Prostate gland (tissue), 2 donors: ENCODE measurements around the genes GSTM5 and PROK1.

DNA sequence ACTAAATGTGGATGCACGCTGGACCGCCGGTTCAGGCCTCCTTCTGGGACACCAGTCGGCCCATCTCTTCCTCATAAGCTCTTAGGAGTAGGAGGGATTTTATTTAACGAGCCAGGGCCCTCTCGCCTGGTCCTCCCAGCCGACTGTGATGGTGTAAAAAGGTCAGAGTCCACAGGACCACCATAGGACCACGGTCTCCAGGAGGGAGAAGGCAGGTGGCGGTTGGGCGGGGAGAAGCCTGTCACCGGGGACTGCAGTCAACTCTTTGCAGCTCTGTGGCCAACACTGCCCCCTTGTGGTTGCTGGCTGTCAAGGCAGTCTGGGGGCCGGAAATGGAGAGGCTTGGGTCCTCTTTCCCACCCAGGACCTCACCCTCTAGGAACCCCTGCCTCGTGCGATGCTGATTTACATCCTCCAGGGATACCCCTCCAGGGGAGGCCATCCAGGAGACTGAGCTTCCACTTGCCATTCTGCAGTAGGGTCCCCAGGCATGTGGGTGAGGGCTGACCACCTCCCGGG lies 7.4 kb upstream of the GPR61 start:
- PRO-cap: no peak
- RAMPAGE, long total RNA, 2 experiments: no peak in any of the 2 experiments

GRCh38 chr1:109565272-109566307 lies 17.2 kb downstream of the GNAI3 start:
- PRO-cap: no peak
- RAMPAGE, long total RNA, 2 experiments: no peak in any of the 2 experiments

DNA sequence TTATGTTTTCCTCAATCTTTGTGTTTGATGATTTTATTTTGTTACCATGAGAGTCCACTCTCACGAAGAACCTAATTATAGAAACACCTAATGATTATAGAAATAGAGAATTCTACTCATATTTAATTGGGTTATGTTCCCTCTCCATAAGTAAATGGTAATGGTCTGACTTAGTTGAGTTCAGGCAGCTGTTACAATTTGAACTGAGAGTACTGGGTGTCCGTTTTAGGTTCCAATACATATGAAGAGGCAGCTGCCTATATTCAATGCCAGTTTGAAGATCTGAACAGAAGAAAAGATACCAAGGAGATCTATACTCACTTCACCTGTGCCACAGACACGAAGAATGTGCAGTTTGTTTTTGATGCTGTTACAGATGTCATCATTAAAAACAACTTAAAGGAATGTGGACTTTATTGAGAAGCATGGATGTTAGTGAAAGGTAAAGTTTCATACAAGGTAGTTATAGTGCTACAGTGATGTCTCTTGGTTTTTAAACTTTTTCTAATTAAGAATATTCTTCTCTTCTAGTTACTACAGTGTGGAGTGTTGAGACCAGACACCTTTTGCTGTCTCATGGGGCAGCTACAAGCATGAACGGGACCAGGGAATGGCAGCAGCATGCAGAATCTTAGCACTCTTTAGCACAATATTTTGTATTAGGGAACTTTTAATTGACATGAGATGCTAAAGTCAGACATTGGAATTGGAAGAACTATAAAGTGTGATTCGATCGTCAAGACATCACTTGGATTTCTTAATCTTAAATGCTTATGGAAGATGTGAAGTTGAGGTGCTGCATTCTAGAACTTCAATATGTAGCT lies 27.4 kb downstream of the GNAT2 start:
- PRO-cap: no peak
- RAMPAGE, long total RNA, 2 experiments: no peak in any of the 2 experiments

- PRO-cap: no peak
- RAMPAGE, long total RNA, 2 experiments: no peak in any of the 2 experiments
Observed at GRCh38 chr1:109602200-109602556, 17.2 kb downstream of the GNAT2 start.

DNA sequence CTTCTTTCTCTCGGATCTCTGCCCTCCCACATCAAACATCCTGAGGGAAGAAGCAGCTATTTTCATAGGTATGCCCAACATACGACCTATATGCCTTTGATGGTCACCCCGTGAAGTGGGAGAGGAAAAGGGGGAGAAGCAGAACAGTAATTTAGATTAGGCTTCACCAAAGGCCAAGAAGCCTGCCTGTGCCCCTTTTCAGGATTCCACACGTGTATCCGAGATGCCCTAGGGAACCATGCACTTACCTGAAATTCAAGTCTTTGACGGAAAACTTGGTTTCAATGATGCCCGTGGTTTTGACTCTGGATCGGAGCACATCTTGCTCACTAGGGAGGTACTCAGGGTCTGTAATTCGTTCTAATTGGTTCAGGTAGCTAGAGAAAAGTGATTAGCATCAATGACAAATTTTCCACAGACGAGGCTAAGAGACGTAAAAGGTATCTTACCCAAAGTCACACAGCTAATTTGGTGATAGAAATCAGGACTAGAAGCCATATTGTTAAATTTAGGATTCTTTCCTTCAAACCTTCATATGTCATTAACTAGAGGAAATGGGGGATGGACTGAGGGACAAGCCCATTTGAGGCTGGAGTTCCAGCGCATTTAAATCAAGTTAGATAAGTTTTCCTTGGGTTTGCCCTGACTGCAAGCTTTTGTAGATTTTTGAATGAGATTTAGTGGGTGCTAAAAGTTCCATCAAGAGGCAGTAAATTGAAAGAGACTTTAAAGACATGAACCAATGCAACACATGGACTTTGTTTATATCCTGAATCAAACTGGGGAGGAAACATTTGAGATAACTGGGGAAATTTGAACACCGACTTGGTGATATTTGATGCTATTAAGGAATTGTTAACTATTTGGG lies 13.1 kb downstream of the GNAT2 start:
- PRO-cap: no peak
- RAMPAGE, long total RNA, 2 experiments: no peak in any of the 2 experiments

DNA sequence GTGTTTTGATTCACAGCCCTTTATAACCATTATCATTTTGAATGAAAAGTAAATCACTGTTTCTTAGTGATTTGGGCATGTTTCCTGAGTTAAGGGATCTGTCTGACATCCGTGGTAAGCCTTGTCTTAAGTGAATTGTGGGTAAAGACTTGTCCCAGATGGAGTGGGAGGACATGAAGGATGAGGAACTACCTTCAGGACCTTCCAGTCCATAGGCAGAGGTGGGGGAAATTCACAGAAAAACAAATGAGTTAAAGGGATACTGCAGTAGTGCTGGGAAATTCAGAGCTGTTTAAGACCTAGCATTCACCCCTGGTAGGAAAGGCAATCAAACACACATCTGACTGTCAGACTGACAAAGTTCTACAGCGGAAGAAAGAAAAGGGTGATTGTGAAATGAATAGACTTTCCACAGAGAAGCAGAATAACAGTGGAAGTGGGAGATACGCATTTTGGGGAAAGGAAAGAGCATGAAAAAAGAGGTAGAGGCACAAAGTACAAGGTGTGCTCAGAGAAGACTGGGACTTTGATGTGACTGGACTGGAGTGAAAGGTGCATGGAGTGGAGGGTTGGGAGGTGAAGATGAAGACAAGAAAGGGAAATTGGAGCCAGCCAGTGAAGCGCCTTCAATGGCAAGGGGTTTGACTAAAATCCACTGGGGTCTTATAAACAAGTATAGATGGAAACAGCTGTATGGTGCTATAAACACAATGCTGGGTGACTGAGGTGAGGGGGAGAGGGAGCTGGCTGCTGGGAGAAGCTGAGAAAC lies 2.9 kb downstream of the GNAT2 start:
- PRO-cap: no peak
- RAMPAGE, long total RNA, 2 experiments: no peak in any of the 2 experiments

- PRO-cap: bidirectional peak, plus-strand start at chr1:109712285, minus-strand start at chr1:109712173
- RAMPAGE, long total RNA, 2 experiments: start-site peak on the plus strand in 1 of 2 experiments, at chr1:109712226-109712285 at its widest, 60 reads per replicate
Observed at GRCh38 chr1:109711919-109712904, at the start of gene GSTM5. Gene GSTM5 (plus strand): TSS chr1:109712251.

GRCh38 chr1:109766075-109766600 lies 2.4 kb upstream of the EPS8L3 start:
- PRO-cap: no peak
- RAMPAGE, long total RNA, 2 experiments: no peak in any of the 2 experiments

GRCh38 chr1:109793722-109794270 lies 30.1 kb upstream of the EPS8L3 start:
- PRO-cap: no peak
- RAMPAGE, long total RNA, 2 experiments: no peak in any of the 2 experiments

GRCh38 chr1:109864019-109864796 lies 46.4 kb upstream of the CSF1 start:
- PRO-cap: no peak
- RAMPAGE, long total RNA, 2 experiments: no peak in any of the 2 experiments

DNA sequence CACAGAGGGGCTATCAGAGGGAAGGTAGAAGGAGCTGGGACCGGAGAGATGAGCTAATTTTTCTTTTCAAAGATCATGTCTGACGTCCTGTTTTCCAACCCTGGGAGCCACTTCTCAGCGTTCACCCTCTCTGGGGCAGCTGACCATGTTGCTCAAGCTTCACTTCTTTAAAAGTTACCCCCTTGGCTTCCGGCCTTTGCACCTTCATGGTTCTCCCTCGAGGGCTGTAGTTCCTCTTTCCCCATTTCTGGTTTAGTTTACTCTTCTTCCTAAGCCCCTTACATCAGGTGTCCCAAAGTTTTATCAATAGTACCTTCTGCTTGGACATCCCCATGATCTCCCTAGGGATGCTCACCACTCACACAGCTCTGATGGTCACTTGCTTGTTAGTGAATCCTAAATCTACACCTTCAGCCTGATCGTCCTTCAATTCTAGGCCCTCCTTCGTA lies 23.8 kb upstream of the CSF1 start:
- PRO-cap: no peak
- RAMPAGE, long total RNA, 2 experiments: no peak in any of the 2 experiments

- PRO-cap: no peak
- RAMPAGE, long total RNA, 2 experiments: no peak in any of the 2 experiments
Observed at GRCh38 chr1:109892372-109892860, 18.2 kb upstream of the CSF1 start.

DNA sequence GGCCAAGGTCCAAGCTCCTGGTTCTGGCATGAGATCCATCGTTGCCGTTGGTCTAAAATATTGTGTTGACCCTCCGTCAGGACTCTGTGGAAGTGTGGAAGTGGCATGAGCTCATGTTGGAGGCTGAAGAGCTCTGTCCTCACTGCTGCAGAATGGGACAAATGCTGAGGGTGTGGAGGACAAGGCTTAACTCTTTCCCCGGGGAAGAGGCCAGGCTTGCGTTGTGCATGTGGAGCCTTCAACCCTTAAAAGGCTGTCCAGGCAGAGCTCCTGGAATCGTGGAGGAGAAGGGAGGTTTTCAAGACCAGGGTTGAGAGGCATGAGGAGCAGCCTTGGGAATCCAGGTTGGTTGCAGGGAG lies 6.9 kb upstream of the AHCYL1 start:
- PRO-cap: no peak
- RAMPAGE, long total RNA, 2 experiments: no peak in any of the 2 experiments

DNA sequence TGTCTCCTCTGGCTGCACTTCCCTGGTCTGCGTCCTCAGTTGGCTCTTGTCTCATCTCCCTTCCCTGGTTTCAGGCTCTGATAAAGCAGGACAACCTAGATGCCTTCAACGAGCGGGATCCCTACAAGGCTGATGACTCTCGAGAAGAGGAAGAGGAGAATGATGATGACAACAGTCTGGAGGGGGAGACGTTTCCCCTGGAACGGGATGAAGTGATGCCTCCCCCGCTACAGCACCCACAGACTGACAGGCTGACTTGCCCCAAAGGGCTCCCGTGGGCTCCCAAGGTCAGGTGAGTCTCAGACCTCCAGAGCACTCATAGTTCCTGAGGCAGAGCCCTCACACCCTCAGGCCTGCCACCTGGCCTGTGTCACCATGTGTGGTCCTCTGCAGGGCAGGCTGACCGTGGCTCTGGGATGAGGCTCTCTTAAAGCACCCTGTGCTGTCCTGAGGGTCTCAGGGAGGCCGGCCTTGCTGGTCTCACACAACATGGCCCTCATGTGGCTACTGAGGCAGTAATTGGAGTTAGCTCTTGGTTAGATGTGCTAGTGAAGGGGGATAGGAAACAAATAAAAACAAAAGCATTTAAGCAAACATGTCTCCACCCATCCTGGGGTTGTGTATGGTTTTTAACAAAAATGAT lies 9.3 kb downstream of the STRIP1 start:
- PRO-cap: no peak
- RAMPAGE, long total RNA, 2 experiments: no peak in any of the 2 experiments

DNA sequence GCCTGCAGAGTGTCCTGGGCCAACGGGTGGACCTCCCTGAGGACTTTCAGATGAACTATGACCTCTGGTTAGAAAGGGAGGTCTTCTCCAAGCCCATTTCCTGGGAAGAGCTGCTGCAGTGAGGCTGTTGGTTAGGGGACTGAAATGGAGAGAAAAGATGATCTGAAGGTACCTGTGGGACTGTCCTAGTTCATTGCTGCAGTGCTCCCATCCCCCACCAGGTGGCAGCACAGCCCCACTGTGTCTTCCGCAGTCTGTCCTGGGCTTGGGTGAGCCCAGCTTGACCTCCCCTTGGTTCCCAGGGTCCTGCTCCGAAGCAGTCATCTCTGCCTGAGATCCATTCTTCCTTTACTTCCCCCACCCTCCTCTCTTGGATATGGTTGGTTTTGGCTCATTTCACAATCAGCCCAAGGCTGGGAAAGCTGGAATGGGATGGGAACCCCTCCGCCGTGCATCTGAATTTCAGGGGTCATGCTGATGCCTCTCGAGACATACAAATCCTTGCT lies 16.6 kb downstream of the ALX3 start:
- PRO-cap: no peak
- RAMPAGE, long total RNA, 2 experiments: no peak in any of the 2 experiments

DNA sequence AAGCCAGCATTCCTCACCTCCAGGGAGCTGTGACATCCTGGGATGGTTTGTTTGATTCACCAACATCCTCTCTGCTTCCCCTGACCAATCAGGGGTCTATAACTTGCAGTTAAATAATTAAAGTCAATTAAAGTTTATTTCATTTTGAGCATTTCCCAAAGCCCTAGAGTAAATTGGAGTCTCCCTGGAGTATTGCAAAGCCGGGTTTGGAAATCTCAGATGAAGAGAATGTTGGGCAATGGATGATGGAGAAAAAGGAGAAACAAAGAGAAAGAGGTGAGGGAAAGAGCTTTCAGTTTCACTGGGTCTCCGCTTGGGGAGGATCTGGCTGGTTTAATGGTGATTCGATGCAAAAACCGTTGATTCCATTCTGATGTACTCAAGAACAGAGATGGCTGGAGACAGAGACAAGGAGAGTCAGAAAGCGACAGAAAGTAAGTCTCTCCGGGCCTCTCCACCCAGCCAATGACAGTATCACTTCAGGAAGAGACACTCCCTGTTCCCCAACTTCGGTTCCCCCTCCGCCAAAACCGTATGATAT lies 12.8 kb upstream of the ALX3 start:
- PRO-cap: no peak
- RAMPAGE, long total RNA, 2 experiments: no peak in any of the 2 experiments

- PRO-cap: no peak
- RAMPAGE, long total RNA, 2 experiments: no peak in any of the 2 experiments
Observed at GRCh38 chr1:110188212-110188634, 21.9 kb upstream of the KCNC4 start.

- PRO-cap: no peak
- RAMPAGE, long total RNA, 2 experiments: no peak in any of the 2 experiments
Observed at GRCh38 chr1:110232000-110232577, 22.0 kb downstream of the KCNC4 start.

GRCh38 chr1:110383338-110384194 lies 7.3 kb downstream of the SLC16A4 start:
- PRO-cap: no peak
- RAMPAGE, long total RNA, 2 experiments: no peak in any of the 2 experiments

DNA sequence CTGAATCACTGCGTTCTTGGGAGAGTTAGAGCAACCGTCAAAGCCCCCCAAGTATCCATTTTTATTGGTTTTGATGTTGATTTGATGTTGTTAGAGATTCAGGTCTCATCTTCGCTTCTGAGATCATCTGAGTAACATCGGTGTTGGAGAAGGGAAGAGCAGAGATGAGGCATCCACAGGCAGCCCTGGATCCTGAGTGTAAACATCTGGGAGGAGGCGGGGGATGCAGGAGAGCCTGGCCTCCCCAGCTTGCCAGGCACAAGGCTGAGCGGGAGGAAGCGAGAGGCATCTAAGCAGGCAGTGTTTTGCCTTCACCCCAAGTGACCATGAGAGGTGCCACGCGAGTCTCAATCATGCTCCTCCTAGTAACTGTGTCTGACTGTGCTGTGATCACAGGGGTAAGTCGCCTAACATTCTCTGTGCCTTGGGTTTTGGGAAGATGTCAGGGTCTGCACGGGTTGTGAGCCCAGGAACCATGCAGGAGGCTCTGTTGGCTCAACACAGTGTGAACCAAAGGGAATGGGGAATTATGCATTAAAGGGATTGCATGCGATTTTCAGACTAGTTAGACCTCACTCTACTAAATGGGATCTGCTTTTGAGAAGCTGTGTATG lies at the start of gene PROK1:
Gene PROK1, plus strand, starts transcription at position 259 of the 614 bp plus-strand sequence.
- PRO-cap: unidirectional peak, plus-strand start at position 259 of the sequence
- RAMPAGE, long total RNA, 2 experiments: start-site peak on the plus strand in 2 of 2 experiments, centred at positions 259 to 276 of the sequence, 29 to 610 reads per replicate